Iris pigment epithelial cell (primary cell): ENCODE measurements around the gene IFFO2.

DNA sequence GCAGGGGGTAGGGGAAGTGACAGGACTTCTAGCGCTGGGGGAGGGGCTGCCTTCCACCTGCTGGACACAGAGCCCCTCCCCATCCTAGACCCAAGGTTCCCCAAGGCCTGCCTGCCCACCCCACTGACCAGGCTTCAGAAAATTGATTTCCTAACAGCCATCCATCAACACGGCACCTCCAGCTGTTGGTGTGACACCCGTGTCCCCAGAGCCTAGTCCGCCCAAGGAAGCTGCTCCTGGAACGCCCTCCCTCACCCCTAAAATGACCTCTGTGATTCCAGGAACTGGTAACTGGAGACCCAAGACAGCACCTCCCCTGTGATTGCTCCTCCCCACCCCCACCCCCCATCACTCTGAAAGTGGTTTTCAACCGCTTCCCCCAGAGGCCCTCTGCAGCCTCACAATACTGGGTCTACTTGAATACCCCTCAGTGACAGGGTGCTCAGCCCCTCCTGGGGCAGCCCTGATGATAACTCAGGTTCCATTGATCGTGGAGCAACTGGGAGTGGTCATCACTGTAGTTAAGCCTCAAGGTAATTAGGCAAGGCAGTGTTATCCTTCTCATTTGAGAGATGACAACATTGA, 52.1 kb downstream of the TAS1R2 start:
- RRBS, result no CpG with 5 or more reads among the region's 7 CpGs

DNA sequence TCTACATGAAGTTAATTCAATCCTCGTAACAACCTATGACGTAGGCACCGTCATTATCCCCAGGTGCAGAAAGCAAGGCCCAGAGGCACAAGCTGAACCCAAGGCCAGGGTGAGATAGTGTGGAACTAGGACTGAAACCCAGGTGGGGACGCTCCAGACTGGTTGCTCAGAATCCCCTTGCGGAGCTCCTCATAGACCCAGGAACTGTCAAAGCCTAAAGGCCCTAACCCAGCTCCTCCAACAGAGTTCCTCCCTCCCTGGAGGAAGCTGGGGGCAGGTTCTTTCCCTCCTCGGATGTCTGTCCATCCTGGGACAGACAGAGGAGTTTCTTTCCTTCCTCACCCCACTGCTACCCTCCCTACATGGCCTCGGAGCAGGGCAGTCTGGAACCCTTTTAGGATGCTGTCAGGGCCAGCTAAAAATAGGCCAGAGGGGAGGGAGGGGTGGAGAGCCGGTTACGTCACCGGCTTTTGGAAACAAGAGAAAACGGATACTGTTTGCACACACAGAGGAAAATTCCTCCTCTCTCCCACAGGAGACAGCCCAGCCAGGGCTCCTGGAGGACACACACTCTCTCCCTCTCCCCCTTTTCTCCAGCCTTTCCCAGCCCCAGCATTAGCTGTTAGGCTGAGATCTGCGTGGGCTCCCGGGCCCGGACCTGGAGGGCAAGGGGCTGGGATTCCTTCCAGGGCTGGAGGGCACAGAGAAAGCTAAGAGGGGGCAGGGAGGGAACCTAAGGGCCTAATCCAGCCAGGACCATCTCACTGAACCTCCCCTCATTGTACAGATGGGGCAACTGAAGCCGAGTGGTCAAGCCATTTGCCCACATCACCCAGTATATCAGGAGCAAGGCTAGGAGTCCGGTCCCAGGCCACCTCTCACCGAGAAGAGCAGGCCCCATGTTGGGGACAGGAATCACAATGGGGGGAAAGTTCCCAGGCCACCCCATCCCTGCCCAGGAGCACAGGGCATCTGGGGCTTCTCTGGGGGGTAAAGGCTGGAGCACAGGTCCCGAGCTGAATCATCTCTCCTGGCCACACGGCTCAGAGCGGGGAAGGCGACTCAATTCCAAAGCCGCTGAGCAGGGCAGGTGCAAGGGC, 20.0 kb upstream of the ALDH4A1 start:
- RRBS, result no CpG with 5 or more reads among the region's 22 CpGs

DNA sequence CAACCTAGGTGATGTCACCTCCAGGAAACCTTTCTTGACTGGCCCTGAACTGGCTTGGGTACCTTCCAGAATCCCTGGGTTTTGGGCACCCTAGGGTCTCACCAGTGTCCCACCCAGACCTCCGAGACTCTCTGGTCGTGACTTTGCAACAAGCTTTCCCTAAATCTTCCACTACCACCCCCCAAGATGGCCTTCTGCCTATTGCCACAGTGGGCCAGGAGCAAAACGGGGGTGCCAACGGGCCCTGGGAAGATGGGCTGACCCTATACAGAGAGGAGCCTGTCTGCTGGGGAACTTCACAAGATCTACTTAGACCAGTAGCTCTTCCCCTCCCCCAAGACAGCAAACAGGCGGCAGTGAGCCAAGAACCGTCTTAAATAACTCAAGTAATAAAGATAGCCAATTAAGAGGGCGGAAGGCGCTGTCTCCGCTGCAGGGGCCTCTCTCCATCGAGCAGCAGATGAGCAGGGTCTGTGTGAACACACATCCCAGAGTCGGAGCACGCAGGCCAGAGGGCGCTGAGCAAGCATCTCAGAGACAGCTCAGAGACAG, 11.3 kb downstream of the IFFO2 start:
- RRBS, result no CpG with 5 or more reads among the region's 13 CpGs

- RRBS, result 0% methylated on average over 1 of the region's 18 CpGs
Measured at GRCh38 chr1:18949808-18950401, 6.6 kb downstream of the IFFO2 start.

GRCh38 chr1:18950402-18951316, 5.8 kb downstream of the IFFO2 start:
- RRBS, result no CpG with 5 or more reads among the region's 22 CpGs

- RRBS, result 2% methylated on average over 62 of the region's 122 CpGs
Measured at GRCh38 chr1:18955417-18956391, 772 bp downstream of the IFFO2 start.

GRCh38 chr1:18956392-18956766, at the start of gene IFFO2:
TSS of gene IFFO2 (minus strand) at chr1:18956676.
- RRBS, result 2% methylated on average over 17 of the region's 52 CpGs

DNA sequence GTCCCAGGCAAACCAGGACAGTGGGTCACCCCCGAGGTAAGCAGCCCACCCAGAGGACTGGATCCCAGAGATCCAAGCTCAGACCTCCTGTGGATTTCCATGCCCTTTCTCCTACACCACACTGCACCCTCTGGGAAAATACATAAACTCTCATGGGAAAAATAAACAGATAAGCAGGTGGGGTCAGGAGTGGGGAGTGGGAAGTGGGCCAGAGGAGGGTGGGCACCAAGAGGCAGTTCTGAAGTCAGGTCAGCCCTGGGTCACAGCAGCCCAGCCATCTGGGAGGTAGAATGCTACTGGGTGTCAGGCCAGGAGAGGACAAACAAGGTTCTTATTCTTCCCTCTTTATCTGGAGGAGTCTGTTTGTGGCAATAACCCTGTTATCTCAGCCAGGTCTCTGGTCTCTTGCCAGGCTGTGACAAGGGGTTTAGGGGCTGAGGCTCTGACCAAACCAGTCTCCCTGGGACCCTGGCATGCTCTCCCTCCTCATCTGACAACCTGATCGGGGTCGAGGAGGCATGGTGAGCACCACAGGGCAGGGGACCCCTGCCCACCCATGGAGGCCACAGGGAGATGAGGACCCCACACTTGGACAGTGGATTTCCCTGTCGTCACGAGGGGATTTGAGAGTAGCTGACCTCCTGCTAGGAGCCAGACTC, 51.1 kb upstream of the IFFO2 start:
- RRBS, result no CpG with 5 or more reads among the region's 5 CpGs

DNA sequence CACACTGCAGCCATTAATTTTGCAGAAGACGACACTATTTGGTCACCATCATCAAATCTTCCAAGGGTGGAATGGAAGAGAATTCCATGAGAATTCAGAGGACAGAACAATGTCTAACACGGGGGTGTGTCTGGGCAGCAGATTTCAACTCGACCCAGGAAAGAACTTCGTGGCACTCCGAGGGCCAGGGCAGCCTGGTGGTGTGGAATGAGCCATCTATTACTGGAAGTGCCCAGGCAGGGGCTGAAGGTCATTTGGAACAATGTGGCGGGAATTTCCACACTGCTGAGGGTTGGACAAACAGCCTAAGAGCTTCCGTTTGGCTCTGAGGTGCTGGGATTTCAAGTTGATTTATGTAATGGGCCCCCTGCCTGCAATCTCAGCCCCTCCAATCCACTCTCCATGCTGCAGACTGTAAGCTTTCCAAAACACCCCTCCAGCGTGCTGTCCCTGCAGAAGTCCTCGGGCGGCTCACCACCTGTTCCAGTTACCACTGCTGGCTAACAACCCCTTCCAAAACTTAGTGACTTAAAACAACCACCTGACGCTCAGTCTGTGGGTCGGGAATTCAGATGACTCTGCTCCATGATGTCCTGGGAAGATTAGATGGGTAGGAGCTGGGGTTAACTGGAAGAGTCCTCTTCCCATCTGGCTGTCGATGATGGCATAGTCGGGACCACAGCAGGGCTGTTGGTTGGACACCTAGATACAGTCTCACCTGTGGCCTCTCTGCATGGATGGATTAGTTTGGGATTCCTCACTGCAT, 89.5 kb upstream of the IFFO2 start:
- RRBS, result no CpG with 5 or more reads among the region's 14 CpGs

- RRBS, result no CpG with 5 or more reads among the region's 28 CpGs
Measured at GRCh38 chr1:19065531-19066778, 109.5 kb upstream of the IFFO2 start.

DNA sequence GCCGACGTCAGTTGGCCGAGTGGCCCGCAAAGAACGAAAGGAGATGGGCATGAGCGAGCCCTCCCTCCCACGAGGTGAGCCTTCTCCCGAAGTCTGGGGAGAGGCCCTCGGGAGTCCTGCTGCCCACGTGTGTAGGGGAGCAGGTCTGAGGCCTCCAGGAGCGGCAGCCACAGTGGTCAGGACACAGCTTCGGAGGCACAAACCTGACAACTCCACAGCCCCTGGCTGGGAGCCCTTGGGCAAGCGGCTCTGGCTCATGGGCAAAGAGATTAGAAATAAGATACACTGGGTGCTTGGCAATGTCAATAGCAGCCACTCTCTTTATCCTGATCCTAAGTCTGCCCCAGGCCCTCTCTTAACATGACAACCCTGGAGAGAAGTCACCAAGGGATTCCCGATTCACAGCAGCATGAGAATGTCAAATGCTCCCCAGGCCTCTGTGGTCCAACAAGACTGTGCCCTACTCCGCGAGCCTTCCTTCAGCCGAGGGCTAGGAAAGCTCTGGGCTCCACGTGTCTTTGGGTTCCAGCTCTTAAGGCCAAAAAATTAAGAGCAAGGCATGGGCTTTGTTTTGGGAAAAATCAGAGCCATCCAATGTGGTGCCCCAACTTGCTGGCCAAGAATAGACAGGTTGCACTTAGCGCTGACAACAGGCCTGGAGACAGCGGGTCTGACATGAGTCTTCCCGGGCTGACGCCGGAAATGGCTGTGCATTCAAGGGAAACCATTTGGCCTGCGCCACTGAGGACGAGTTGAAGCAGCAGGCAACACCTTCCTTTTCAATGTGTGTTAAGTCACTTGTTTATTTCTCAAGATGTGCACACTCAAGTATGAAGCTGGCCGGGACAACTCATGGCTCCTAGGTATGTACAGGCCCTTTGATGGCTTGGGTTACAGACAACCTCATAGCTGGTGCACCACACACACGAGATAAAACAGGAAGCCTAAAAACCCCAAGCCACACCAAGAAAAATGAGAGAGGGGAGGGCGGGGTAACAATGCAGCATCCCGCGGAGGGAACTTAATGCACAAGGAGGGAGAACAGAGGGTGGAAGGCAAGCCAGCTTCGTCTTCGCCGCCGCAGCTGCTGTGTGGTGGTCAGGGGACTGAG, 117.6 kb upstream of the IFFO2 start:
- RRBS, result no CpG with 5 or more reads among the region's 34 CpGs

DNA sequence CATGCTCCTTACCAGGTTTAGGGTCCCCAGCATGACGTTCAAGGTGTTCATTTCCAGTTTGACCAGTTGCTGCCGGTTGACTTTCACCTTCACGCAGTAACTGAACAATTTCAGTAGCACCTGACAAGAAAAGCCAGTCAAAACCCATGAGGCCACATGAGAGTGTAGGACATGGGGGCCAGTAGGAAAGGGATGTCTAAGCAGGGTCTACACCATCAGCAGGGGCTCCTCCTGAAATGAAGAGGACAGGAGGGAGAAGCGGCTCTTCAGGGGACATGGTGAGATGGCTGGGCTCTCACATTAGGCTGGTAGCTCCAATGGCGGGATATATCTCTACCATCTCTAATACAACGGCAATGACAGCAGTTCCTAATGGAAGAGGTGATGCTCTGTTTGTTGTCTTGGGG, 114.5 kb downstream of the UBR4 start:
- RRBS, result no CpG with 5 or more reads among the region's 6 CpGs

GRCh38 chr1:19140315-19140957, 69.6 kb downstream of the UBR4 start:
- RRBS, result no CpG with 5 or more reads among the region's 13 CpGs

GRCh38 chr1:19177349-19177978, 32.6 kb downstream of the UBR4 start:
- RRBS, result no CpG with 5 or more reads among the region's 11 CpGs

GRCh38 chr1:19179409-19180269, 30.4 kb downstream of the UBR4 start:
- RRBS, result no CpG with 5 or more reads among the region's 8 CpGs

DNA sequence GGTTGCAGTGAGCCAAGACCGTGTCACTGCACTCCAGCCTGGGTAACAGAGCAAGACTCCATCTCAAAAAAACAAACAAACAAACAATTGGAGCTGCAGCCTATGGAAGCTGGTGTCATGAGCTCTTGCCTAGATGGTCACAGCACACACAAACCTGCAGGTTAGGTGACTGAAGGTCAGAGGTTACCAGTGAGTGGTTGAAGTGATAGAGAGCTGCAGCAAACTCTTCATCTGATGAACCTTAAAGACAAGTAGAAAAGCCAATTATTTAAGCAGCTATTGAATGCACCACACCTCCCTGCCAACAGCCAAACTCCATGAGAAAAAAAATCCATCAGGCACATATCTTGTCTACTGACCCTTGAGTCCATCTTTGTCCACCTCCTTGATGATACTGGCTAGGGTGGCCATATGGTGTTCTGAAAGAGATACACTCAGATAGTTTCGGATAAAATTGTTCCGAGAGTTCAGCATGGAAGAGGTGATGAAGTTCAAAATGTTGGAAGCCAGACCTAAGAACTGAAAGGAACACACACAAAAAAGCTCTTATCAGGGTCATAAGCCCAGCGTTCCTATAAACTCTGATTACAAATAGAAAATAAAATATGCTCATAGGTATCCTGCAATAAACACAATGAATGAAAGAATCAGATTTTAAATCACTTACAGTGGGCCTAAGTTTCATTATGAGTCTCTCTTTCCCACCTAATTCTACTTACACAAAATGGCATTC, 26.2 kb downstream of the UBR4 start:
- RRBS, result no CpG with 5 or more reads among the region's 4 CpGs

- RRBS, result no CpG with 5 or more reads among the region's 2 CpGs
Measured at GRCh38 chr1:19205499-19205944, 4.5 kb downstream of the UBR4 start.

DNA sequence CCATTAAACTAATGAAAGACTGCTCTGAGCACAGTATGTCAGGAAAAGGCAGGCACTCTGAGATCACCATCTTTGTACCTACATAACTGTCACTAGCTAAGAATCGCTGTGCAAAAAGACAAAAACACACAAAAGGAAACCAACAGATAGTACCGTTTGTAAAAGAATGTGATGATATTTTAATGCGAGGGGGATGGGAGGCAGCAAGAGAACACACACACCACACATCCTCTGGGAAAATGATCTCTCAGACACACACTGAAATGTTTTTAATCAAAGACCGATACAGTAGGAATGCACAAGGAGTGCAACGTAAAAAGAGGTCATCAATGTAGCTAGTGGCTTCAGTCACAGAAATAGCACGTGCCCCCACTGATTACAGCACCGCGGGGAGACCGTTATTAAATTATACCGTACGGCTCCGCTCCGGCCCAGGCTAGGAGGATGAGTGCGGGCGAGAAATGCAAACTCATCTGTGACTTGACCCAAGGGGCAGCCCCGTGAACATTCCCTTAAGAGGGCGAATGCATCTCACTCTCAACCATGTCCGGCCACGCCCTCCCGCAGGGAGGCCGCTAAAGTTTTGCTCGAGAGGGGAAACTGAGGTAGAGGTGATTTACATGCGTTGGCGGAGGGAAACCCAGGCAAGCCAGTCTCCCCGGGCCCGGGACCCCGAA, 655 bp downstream of the UBR4 start:
- RRBS, result 5% methylated on average over 2 of the region's 27 CpGs

DNA sequence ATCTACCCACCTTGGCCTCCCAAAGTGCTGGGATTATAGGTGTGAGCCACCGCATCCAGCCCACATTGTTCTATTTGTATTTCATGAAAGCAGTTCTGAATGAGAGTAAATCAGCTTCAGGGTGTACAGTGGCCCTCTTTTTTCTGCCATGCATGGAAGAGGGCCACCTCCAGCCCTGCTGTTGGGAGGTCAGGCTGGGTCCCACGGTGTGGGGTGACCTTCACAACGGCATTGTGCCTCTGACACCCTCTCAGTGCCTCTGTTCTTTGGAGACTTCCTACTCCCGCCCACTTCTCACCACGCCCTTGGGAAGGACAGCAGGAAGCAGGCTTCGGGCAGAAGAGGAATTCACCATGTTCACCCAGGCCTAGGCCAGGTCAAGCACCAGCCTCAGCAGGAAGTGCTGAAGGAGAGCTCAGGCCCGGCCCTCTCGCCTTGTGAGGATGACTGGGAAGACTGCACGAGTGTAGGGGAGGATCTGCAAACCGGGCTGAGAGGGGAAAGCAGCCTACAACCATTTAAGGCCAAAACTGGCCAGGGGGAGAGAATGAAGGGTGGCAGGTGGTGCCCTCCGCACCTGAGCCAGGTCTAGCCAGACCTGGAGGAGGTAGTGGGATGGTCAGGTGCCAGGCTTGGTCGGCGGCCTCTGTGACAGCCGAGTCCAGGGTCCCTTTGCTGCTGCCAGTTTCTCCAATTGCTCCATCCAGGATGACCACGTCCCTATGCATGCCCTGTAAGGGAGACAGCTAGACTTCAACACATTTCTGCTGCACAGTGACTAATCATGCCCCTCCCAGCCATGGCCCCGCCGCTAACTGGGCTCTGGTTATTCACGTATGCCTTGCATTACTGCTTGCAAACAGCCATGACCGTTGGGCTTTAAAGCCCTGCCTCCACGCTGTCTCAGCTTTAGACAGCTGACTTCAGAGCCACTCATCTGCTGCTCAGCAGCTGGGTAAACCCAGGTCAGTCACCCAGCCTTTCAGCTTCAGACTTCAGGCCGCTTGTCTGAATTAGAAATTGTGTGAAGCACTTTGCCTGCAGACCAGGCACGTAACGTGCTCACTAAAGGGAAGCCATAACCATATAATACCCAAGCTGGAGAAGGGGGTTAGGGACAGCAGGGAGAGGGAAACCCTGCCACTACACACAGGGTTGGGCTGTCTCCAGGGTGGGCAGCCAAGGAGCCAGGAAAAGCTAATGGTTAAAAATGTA, 8.8 kb downstream of the MRTO4 start:
- RRBS, result 63% methylated on average over 4 of the region's 23 CpGs

DNA sequence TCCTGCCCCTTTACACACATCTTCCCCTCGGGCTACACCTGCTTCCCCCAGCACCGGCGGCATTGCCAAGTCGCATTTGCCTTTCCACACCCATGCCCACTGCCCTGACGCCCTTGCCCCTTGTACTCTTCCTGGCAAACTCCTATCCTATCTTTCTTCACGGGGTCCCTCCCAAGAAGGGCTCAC, 15.7 kb downstream of the AKR7A3 start:
- RRBS, result no CpG with 5 or more reads among the region's 6 CpGs